ENCODE measurements around a stretch of chr2.

- PRO-cap: no peak
- RAMPAGE, long total RNA: no peak
These were observed 21.2 kb upstream of the AFTPH start for GRCh38 chr2:64502837-64503507.

- PRO-cap: no peak
- RAMPAGE, long total RNA: no peak
These were observed 11.5 kb downstream of the AFTPH start for GRCh38 chr2:64535442-64536151.

- PRO-cap: no peak
- RAMPAGE, long total RNA: no peak
These were observed 20.0 kb downstream of the SERTAD2 start for GRCh38 chr2:64633600-64634165.

DNA sequence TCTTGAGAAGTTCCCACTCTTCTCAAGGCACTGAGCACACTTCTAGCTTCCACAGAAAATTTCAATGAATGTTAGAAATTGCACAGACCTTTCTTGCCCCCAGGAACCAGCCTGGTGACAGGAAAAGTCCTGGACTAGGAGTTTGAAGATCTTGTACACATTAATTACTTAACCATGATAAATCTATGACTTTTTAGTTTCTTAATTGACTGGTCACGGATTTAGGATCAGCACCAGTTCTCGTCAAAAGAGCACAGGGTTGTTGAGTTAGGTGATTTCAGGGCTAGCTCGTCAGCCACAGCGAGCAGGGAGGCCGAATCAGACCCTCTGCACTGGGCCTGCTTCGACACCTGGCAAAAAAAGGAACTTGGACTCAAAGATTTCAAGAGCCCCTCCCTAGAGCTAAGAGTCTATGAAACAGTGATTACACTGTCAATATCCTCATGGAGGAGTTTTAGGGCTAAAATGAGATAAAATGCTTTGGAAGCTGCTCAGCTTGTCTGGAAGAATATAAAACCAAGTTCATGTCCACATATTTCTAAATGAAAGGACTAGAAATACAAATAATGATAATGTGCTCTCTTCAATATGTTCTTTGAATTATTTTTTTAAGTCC is 4.5 kb upstream of the SERTAD2 start:
- PRO-cap: no peak
- RAMPAGE, long total RNA: no peak

- PRO-cap: no peak
- RAMPAGE, long total RNA: no peak
These were observed 73.5 kb upstream of the SERTAD2 start for GRCh38 chr2:64727046-64727803.

DNA sequence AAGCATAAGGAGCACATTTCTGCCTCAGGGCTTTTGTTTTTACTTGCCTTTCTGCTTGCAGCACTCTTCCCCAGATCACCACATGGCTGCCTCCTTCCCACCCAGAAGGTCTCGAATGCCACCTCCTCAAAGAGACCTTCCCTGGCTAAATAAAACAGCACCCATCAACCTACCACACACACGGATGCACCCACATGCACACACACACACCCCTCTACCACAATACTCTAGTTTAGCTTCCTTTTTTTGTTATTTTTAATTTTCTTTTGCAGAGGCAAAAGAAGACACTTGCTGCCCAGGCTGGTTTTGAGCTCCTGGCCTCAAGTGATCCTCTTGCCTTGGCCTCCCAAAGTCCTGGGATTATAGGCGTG is 125.7 kb upstream of the SLC1A4 start:
- PRO-cap: no peak
- RAMPAGE, long total RNA: no peak

DNA sequence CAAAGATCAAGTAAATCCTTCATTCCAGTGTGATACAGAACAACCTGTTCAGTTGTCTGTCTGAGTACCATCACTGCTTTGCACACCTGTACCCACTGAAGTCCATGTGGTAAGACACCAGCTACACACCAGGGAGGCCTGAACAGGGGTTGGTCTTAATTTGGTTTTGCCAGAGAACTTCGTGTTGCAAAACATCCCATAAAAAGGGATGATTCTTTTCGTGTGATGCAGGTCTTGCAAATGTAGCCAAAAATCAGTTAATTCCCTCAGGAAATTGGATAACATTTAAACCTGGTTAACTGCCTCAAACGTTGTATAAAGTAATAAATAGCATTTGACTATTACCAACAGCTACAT is 73.7 kb upstream of the SLC1A4 start:
- PRO-cap: no peak
- RAMPAGE, long total RNA: no peak

DNA sequence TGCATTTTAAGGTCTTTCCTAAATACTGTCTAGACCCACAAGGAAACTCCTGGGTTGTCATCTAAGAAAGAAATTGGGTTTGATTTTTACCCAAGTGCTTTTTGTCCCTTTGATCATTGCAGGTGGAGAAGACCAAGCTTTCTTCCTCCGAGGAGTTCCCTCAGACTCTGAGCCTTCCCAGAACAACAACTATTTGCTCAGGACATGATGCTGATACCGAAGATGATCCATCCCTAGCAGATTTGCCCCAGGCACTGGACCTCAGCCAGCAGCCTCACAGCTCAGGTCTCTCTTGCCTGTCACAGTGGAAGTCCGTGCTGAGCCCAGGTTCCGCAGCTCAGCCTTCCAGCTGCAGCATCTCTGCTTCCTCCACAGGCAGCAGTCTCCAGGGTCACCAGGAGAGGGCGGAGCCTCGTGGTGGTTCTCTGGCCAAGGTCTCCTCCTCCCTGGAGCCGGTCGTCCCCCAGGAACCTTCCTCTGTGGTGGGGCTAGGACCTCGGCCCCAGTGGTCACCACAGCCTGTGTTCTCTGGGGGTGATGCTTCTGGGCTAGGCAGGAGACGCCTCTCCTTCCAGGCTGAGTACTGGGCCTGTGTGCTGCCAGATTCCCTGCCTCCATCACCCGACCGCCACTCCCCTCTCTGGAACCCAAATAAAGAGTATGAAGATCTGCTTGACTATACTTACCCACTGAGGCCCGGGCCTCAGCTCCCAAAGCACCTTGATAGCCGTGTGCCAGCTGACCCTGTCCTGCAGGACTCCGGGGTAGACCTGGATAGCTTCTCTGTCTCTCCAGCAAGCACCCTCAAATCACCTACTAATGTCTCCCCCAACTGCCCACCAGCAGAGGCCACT is 15.3 kb downstream of the CEP68 start:
- PRO-cap: no peak
- RAMPAGE, long total RNA: no peak

- PRO-cap: no peak
- RAMPAGE, long total RNA: no peak
These were observed 8.5 kb downstream of the RAB1A start for GRCh38 chr2:65121410-65121827.

- PRO-cap: no peak
- RAMPAGE, long total RNA: no peak
These were observed 42.3 kb downstream of the ACTR2 start for GRCh38 chr2:65269896-65270357.

GRCh38 chr2:65329475-65330288 is 102.1 kb downstream of the ACTR2 start:
- PRO-cap: no peak
- RAMPAGE, long total RNA: no peak

DNA sequence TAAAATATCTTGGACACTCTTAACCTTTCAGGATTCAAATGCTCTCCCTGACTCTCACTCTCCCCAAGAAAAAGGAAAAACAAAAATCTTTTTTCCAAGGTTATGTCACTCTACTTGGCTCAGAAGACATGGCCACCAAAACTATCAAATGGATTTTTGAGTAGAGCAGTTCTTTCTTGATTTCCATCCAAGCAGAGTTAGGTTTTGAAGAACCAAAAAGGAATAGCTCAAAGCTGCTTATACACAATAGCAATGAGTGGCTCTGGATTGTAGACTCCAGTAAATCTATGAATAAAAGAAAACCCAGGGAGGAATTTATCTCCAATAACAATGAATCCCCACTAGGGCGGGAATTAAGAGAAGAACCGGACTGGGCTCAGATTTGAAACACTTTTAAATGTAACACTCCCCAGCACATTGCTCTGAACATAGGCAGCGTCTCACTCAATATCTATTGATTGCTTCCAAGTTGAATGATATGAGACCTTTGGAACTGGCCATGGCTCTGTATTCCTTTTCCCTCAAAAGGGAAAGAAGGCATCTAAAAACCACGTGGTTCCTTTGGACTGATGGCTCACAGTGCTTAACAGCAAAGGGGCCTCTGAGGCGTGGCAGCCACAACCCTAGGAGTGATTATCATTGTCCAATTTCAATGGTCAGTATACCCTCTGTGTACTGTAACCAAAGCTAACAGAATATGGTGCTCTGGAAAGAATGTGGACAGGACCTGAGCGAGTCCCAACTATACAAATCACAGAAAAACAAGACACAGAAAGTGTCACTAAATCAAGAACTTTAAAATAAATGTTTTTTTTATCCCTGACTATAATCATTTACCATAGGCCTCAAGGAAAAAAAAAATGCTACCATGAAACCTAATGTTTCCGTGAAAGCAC is 68.2 kb downstream of the SPRED2 start:
- PRO-cap: no peak
- RAMPAGE, long total RNA: no peak

GRCh38 chr2:65367425-65367901 is 64.9 kb downstream of the SPRED2 start:
- PRO-cap: no peak
- RAMPAGE, long total RNA: no peak

DNA sequence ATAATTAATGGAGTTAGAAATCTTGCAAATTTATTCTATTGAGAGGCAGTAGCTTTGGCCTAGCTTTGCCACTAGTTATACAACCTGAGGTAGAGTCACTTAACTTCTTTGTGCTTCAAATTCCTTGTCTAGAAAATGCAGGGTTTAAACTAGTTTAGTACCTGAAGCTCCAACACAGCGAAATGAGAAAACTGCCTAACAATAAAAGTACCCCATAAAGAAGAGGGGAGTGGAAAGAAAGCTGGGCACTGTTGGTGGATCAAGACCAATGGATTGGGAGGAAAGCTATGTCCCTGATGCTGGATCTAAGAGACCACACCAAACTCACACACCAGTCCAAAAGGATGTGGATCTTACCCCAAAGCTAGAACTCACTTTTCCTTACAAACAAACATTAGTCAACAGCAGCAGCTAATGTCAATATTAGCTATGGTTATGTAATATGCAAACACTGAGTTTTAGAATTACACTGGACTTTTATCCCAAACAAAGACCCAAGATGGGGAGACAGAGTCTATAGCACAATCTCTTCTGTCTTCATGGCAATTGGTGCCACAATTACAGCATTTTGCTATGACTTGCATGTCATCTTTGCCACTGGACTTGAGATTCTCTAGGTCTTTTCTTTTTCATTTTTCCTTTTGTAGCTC is 59.2 kb downstream of the SPRED2 start:
- PRO-cap: no peak
- RAMPAGE, long total RNA: no peak

DNA sequence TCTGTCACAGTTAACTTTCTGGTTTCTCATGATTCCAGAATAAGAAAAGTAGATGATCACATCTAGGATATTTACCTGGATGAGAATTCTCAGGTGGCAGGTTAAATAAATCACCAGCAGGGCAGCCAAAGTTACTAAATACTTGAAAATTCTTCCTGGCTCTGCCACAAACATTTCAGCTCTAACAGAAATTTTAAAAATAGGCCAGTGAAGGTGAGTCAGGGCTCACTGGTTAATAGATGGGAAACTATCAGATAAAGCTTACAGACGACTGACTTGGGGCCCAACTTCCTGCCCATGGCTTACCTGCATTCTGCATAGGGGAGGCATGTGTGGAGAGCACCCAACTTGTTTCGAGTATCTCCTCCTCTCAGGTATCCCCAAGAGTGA is 57.9 kb downstream of the SPRED2 start:
- PRO-cap: no peak
- RAMPAGE, long total RNA: no peak

DNA sequence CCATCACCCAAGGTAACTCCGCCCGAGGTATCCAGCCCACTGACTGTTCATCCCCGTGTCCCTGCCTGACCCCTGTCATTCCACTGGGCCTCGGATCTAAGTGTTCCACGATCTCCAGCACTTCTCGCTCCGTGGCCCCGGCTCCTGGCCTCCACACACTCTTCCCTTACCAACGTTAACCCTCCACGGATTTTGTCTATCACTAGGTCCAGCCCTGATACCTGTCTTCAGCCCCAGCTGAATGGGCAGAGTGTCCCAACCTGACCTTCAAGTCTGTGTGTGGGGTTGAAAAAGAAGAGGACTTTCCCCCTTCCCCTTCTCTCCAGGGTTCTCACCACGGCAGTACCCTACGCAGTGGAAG is 37.4 kb downstream of the SPRED2 start:
- PRO-cap: no peak
- RAMPAGE, long total RNA: no peak

GRCh38 chr2:65455509-65455855 is 23.1 kb upstream of the SPRED2 start:
- PRO-cap: no peak
- RAMPAGE, long total RNA: no peak

DNA sequence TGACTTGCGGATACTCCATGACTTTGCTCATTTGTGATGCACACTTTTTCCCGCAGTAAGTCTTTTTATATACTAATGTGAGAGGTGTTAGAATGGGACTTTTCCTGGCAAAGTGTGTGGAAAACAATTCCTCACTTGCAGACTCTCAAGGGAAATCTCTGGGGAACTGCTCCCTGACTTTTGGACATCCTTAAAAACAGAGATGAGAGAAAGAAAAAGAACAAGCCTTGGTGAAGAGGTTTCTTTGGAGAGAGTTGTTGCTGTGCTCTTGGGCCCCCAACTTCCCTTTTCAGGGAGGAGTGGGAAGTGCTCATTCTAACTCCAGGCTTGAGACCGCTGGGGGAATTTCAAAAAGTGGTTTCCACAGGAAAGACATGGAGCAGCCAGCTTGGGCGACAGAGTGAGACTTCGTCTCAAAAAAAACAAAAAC is 142.6 kb upstream of the SPRED2 start:
- PRO-cap: no peak
- RAMPAGE, long total RNA: no peak

GRCh38 chr2:65608448-65608798 is 176.0 kb upstream of the SPRED2 start:
- PRO-cap: no peak
- RAMPAGE, long total RNA: no peak

DNA sequence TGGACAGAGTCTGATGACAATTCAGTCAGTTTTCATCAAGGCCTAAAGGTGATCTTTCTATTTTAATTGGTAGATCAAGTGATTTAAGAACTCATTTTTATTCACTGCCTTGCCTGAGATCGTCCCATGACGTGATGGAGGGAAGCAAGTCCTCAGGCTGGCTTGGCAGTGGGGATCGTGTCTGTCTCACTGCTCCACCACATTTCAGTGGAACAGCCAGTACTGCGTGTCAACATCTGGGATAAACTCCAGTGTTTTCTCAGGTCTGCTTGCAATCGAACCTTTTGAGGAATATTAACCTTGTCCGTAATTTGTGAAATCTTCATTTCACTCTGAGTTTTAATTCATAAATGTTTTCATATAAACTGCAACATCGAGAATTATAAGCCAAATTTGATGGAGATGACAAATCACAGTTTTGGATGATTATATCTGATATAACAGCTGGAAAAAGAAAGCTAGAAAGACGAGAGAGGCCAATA is 414.6 kb upstream of the SPRED2 start:
- PRO-cap: no peak
- RAMPAGE, long total RNA: no peak

Data from urinary bladder (tissue), 3 donors.